Right cardiac atrium (tissue), 1 donor: ENCODE results near the genes KANSL1, WNT3, WNT9B and SCRN2.

GRCh38 chr17:46034972-46035534 lies 36.0 kb downstream of the STH start:
- PRO-cap, result no peak

GRCh38 chr17:46054479-46055059 lies 55.5 kb downstream of the STH start:
- PRO-cap, result no peak

DNA sequence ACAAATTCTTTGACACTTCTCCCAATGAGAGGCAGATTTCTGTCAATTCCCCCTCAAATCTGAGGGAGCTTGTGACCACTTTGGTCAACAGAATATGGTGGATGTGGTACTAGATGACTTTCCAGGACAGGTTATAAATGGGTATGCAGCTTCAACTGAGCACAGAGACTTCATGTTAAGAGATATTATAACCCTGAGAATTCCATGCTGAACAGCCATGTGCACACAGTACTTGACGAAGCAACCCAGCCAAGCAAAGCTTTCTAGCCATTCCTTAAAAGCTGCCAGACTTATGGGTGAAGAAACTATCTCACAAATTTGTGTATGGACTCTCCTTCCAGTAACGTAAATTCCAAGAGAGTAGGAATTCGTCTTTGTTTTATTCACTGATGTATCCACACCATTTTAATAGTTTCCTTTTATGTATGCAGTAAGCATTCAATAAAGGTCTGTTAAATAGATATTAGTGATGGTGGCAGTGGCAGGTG lies 76.1 kb downstream of the KANSL1 start:
- PRO-cap, result no peak

GRCh38 chr17:46129557-46130499 lies 63.4 kb downstream of the KANSL1 start:
- PRO-cap, result no peak

DNA sequence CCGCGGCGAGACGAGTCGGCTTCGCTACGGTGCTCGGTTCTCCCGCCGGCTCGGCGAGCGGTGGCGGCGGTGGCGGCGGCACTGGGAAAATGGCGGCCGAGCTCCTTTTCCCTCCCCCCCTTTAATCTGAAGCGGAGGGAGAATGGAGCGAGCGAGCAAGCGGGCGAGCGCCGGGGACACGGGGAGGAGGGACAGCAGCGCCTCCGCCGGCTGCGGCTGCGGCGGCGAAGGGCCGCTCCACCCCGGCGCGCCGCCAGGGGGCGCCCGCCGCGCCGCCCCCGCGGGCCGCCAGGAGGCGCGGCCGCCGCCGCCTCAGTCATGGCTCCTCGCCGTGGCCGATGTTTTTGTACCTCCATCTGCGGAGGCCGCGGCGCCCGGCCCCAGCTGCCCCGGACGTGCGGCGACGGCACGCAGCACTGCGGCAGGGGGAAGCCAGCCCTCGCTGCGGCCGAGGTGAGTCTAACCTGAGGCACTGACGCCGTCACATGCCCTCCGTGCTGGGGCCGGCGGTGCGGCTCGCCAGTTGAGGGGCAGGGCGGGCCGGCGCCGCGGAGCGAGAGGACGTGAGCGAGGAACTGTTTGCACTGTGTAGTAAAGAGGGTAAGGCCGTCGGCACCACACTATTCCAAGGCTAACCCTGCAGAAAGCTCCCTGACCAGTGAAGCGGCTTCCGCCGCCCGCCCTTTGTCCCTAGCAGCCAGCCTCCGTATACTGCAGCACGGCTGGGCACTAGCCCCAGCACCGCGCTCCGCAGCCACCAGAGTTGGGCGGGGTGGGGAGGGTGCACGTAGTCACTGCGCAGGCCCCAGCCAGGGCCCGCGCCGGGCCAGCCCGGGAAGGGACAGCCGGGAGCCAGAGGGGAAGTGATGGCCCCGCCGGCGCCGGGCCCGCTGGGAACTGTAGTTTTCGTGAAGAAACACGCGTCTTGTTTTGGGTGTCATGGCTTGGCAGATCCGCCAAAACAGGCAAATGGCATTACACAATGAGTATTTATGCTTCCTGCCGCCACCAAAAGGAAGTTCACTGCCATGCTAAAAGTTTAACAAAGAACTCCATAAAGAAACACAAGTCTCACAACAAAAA lies at the start of gene KANSL1:
Gene KANSL1 (minus strand): TSS at position 144 of the 1,083 bp plus-strand sequence.
- PRO-cap, result bidirectional peak, plus-strand start at position 291 of the sequence, minus-strand start at position 144 of the sequence; unidirectional peak, minus-strand start at position 765 of the sequence

DNA sequence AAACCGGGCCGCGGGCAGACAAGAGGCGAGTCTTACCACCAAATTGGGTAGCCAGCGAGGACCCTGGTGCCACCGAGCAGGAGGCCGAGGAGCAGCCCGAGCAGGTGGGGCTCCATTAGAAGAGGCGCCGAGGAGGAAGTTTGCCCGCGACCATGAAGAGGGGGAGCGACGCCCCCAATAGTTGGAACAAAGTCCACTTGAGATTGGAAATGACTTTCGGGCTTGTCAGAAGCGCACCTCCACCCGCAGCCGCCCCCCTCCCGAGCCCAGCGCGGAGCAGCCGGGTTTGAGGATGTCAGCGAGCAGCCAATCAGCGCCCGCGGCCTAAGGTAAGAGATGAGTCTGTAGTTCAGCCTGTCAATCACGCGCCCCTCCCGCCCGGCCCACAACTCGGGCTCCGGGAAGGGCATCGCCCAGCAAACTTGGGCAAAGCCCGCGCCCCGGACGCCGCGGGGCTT lies at the start of gene WNT3:
Gene WNT3 (minus strand): TSS at position 211 of the 458 bp plus-strand sequence.
- PRO-cap, result no peak

DNA sequence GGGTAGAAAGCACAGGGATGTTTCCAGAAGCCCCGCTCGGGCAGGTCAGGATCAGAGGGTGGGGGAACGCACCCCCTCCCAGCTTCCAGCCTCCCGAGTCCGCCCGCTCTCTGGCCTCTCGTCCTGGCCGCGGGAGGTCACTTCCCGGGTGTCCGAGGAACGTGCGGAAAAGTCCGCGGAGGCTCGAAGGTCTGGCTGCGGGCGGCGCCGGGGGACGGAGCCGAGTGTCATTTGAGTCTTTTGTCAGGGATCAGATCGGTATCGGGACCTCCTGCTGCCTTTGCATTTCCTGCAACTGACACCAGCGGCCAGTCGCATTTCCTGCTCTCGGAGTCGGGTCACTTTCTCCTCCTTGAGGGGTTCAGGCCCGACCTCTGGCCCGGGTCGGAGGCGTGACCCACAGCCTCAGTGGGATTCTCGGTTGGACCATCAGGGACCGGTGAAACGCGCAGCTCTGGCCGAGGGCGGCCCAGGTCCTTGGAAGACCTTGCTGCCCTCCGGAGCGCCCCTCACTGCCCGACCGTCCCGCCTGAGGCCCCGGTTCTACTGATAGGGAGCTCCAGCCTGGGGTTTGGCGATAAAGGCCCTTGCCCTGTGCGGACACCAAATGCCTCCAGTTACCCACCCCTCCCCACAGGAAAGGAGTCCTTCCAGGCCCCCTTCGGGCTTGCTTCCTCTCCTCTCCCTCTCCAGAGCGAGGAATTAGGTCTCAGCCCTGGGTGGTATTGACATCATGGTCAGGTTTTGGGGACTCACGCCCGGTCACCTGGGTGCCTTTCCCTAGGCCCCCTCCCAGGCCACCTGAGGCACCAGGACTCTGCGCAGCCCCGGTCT lies 845 bp upstream of the WNT3 start:
- PRO-cap, result no peak

GRCh38 chr17:46851016-46851734 lies at the start of gene WNT9B:
Gene WNT9B (plus strand): TSS chr17:46851583.
- PRO-cap, result no peak

DNA sequence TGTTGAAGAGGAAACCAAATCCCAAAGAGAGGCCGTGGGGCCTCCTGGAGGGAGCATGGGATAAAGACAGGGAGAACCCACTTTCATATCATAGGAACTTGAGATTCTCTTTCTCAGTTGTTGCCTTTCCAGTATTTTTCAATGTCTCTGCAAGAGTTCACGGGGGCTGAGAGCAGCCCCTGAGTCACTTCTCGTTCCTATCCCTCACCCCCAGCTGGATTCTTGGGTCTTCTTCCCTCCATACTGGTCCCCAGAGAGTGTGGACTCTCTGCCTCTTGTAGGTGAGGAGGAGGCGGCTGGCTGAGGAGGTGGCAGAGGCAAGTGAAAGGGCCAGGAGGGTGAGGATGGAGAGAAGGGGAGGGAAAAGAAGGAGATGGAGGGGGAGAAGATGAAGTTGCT lies 27.1 kb downstream of the GOSR2 start:
- PRO-cap, result no peak

DNA sequence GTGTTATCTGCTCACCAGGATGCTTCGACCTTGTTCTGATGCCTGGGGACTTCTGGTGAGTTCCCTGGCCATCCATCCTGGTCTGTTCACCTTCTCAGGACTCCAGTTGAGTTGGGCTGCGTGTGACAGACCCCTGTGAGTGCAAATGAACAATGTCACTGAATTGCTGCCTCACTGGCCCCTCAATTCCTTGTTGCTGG lies 19.5 kb upstream of the RPRML start:
- PRO-cap, result no peak

DNA sequence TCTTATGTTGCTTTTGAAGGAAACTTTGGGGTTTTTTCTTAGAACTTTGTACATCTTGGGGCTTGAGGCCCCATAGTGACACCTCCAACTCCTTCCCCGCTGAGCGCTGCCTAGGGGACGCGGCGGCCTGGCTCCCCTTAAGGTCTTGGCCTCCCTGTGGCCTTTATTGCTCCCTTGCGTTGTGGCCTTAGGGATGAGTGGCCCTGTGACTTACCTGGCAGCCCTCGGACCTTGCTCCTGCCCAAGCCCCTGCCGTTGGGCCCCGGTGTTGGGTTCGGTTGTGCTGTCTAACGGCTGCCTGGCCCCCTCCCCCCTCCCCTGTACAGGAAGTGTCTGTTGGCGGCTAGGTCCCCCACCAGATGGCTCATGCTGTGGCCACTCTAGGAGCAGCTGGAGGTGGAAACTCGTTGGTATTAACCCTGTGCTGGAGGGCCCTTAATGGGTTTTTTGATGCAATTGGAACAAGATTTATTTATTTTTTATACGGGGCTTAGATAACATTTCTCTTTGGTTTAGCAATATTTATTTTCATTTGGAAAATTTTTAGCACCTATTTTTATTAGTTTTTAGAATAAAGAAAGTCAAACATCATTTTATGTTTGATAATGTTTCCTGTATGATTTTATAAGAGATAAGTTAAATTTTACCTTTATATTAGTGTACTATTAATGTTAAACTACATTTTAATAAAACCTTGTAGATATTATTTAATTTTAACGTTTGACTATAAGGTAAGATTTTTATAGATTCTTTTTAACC lies 88.3 kb upstream of the RPRML start:
- PRO-cap, result unidirectional peak, minus-strand start at position 322 of the sequence

DNA sequence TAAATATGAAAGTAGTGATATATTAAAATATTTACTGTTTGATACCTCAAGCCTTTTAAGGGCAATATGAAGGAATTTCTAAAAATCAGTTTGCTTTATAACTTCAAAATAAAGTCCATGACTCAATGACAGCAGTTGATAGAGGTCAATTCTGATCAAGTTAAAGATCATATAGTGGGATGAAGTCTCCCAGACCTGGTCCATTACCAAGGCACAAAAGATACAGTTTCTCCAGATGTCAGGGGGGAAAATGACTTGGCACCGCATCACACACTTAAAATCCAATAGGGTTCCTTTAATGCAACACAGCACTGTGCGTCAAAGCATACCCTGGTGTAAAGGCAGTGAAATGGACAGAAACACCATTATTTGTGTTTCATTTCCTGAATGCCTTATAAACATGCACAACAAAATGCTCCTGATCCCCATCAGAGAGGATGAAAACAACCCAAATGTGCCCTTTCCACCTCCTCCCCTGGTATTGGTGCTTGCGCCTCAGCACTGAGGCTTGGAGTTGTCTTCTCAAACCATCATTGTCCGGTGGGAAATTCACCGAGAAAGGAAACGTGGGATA lies 944 bp downstream of the CDC27 start:
- PRO-cap, result no peak

GRCh38 chr17:47204670-47206066 lies 4.0 kb upstream of the MYL4 start:
- PRO-cap, result unidirectional peak, plus-strand start at chr17:47204982

DNA sequence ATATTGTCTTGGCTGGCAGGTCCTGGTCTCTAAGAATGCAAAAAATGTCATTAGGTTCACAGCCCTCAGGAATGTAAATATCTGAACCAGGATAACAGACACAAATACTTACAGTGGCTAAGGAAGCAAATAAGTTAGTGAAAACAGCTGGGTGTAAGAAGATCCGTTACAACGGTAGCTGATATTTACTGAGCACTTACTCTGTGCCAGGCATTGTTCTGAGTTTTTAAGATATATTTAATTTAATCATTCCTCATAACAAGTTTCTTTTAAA lies 18.1 kb upstream of the EFCAB13 start:
- PRO-cap, result no peak

DNA sequence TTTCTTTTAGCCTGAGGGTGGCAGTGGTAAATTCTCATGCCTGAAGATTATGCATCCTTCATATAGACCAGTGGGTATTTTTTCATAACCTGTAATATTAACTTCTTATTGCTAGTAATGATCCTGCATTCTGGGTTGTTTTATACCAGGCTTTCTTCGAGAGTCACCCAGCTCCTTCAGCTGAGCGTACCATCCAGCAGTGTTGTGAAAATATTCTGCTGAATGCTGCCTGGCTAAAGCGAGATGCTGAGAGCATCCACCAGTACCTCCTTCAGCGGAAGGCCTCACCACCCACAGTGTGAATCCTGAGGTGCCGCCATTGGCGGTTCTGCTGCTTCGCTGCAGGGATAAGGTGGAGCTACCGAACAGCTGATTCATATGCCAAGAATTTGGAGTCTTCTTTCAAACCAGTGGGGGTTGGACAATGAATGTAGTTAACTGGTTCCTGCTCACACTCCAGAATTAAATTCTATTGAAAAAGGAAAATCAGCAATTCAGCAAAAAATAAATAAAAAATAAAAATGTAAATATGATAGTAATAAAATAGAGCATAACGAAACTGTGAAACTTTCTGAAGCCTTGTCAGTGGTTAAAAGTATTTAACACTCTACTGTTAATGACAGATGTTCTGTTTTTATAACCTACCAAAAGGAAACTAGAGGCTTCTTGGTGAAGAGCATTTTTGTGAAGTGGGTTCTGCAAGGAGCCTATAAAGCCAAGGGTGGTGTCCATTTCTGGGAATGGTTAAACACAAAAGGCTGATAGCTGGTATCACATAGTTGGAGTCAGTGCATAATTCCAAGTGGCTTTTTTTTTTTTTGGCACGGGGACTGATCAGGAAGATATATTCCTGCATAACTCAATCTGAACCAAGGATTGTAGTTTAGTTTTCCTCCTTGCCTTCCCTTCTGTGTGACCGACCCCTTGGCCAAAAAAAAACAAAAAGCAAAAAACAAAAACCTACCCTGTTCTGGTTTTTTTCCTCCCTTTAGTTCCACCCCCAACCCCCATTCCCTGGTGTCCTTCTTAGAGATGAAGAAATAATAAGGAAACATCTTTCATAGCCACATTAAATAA lies 27.8 kb upstream of the KPNB1 start:
- PRO-cap, result no peak

GRCh38 chr17:47648626-47649035 lies 1.1 kb upstream of the KPNB1 start:
- PRO-cap, result no peak

- PRO-cap, result no peak
Observed at GRCh38 chr17:47683026-47683212, 11.0 kb upstream of the TBKBP1 start.

DNA sequence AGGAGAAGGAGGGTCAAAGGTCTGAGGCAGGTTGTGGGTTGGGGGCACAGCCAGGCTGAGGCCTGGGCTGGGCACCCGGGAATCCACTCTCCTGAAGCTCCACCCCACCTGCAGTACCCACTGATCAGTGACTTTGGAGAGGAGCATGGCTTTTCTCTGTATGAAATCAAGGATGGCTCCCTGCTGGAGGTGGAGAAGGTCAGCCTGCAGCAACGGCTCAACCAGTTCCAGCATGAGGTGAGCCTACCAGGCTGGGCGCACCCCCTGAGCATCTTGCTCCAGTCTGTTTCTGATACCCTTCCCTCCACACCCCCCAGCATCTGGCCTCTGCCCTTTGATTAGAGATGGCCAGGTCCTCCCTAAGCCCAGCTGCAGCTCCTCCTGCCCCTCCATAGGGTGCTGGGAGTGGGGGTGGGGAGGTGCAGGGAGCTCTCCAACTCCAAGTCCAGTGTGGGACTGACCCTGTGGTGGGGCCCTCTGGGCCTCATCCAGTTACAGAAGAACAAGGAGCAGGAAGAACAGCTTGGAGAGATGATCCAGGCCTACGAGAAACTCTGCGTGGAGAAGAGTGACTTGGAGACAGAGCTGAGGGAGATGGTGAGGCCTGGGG lies 2.7 kb downstream of the TBKBP1 start:
- PRO-cap, result no peak

DNA sequence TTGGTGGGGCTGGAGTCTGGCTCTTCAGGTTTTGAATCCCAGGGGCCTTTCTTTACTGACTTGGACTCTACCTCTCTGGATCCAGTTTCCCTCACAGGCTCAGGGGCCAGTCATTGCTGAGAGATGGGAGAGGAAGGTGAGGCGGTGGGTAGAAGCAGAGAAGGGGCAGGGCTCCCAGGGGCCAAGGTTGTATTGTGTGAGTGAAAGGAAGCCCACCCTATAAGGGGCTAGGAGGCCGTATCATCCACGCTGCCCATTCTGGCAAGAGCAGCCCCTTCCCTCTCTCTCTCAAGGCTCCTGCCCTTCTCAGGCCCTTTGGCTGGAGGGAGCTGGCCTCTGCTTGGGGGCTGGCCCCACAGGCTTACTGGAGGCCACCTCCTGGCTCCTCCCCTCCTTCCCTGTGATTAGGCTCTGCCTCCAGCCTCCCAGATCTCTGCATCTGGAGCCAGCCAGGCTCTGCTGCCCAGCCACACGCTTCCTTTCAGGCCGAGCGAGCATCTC lies 7.6 kb downstream of the TBKBP1 start:
- PRO-cap, result no peak

- PRO-cap, result bidirectional peak, plus-strand start at chr17:47840928, minus-strand start at chr17:47840867; bidirectional peak, plus-strand start at chr17:47841383, minus-strand start at chr17:47841261
Observed at GRCh38 chr17:47840505-47841623, at the start of gene SCRN2. Gene SCRN2 (minus strand): TSS chr17:47841273.